NT2/D1 (cell line): ENCODE results near the gene RFX4.

- RRBS, 2 experiments: 1% methylated on average over 14 to 15 of the region's 30 CpGs
These were observed 1.1 kb downstream of the CHST11 start for GRCh38 chr12:104457925-104458211.

DNA sequence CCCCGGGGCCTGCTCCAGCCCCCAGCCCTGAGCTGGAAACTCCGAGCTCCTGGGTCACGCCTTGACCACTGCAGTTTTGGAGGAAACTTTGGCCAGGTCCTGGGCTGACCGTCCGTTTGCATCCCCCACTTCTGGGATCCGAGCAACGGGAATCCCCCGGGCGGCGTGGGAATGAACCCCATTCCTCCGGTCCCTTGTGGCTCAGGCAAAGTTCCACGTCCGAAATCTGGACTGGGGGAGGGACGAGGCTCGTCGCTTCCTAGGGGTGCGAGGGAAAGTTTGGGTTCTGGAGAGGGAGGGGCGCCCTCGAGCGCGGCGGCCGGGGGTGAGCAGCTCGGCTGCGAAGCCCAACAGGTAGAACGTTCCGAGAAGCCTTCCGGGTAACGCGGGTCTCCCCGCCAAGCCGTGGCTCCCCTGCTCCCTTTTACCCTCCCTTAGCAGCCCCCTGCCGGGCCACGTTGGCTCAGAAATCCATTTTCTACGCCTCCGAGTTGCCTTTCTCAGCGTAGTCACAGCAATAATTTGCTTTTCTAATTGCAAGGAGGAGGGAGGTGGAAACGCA is 1.5 kb downstream of the CHST11 start:
- RRBS, 2 experiments: 1 to 2% methylated on average over 11 of the region's 38 CpGs

GRCh38 chr12:104486247-104486921 is 29.6 kb downstream of the CHST11 start:
- RRBS, 2 experiments: no CpG with 5 or more reads among the region's 11 CpGs

DNA sequence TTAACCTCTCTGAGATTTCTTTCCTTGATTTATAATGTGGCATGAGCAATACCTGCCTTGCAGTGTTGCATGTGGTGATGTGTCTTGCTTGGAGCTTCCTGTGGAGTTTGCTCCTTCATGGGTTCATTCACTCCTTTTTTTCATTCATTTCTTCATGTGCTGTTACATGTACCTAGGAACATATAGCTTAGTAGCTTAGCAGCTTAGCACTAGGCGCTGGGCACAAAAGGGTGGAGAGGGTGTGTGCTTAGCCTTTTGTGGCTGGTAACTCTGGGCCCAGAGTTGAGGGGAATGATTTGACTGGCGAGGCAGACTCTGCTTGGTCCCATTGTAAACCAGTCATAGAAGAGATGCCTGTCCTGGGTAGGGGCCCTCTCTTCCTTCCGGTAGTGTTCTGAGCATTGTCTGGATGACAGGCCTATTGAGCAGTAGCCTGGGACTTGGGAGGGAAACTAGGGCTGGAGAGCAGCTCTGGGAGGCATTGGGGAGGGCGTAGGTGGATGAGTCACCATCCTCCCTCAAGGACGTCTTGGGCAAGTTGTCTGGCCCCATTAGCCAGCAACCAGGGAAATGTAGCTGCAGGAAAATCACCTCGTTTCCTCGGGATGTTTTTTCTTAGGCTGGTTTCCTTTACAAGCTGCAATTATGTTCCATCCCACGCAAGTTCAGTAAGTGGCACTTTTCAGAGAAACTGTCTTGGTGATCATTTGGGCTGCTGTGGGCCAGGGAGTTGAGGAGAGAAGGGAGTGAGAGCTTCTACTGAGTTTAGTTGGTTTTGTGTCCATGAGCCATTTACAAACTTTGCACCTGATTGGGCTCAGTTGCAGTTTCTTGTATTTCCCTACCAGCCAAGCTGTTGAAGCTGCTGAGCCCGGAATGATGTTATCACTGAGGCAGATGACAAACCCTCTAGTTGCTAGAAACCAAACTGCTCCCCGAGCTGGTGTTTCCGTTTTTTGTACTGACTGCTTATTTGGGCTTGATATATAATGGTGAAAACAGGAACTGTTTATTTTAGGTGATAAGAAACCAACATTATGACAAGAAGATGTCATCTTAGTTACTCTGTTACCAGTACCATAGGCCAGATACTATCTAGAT is 147.4 kb downstream of the CHST11 start:
- RRBS, 2 experiments: no CpG with 5 or more reads among the region's 11 CpGs

- RRBS, 2 experiments: no CpG with 5 or more reads among the region's 12 CpGs
These were observed 238.9 kb downstream of the CHST11 start for GRCh38 chr12:104695440-104696266.

GRCh38 chr12:104794776-104795313 is 163.2 kb downstream of the SLC41A2 start:
- RRBS, 2 experiments: no CpG with 5 or more reads among the region's 7 CpGs

GRCh38 chr12:104804351-104804843 is 153.7 kb downstream of the SLC41A2 start:
- RRBS, 2 experiments: no CpG with 5 or more reads among the region's 4 CpGs

GRCh38 chr12:104909705-104910170 is 48.4 kb downstream of the SLC41A2 start:
- RRBS, 2 experiments: no CpG with 5 or more reads among the region's 2 CpGs

DNA sequence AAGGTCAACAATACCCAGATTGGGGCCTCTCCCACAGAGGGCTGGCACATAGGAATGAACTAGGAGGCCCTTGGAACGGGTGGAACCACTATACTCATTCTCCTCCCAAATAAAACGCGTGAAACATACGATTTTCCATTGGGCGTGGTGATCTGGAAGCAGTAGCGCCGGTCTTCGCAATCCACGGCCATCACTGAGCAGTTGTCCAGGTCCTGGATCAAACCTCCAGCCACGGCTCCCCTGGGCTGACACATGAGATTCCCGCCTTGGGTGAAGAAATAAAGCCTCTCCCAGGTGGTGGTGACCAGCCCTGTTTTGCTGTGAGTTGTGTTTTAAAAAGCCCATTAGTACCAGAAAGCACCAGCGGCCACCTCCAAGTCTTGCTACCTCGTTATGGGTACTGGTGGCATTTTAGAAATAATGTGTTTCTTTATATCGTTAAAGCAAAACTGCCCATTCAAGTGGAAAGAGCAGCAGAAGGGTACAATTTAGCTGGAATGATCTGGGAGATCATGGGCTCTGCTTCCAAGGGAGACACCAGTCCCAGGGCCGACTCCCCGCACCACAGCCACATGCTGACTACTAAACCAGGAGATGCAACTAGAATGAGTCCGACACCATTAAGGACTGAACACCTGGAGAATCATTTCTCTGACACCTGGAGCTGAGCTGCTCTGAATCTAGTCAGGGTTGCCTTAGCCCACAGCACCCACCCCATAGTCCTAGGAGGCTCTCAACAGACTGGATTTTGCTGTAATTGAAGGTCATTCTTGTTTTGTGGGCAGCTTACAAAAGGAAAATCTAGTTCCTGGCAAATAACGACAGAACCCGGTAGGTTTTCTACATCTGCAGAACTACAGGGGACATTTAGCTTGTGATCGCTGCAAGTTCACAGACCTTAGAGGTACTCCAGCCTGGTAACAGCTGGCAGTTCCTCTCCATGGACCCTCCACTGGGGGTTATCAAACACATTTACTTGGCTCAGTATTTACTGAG is 38.0 kb downstream of the APPL2 start:
- RRBS, 2 experiments: no CpG with 5 or more reads among the region's 20 CpGs

- RRBS, 2 experiments: no CpG with 5 or more reads among the region's 6 CpGs
These were observed 137.9 kb downstream of the C12orf75 start for GRCh38 chr12:105468277-105468935.

DNA sequence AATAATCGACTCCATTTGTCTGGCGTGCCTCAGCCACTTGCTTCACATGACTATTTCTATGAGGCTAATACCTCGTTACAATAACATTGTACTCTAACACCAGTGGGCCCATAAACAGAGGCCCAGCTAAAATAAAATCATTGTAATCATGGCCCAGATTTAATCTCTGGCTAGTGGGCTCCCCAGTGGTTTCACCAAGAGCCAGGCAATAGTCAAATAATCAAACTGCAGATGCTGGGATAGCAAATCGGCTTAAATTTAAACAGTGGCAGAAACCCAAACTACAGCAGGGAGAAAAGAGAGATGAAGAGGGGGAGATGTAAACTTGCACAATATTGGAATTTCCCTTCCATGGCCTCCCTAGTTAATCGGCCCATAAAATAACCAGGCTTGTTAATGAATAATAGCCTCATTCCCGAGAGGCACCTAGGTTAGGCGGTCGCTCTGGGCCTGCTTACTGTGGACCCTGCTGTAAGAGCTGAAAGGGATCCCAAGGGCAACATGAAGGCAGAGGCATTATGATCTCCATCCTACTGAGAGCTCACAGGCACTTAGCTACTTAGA is 116.2 kb downstream of the NUAK1 start:
- RRBS, 2 experiments: no CpG with 5 or more reads among the region's 8 CpGs

- RRBS, 2 experiments: 25 to 38% methylated on average over 2 of the region's 11 CpGs
These were observed 54.8 kb downstream of the NUAK1 start for GRCh38 chr12:106083867-106084346.

GRCh38 chr12:106135700-106136237 is 3.0 kb downstream of the NUAK1 start:
- RRBS, 2 experiments: no CpG with 5 or more reads among the region's 5 CpGs

DNA sequence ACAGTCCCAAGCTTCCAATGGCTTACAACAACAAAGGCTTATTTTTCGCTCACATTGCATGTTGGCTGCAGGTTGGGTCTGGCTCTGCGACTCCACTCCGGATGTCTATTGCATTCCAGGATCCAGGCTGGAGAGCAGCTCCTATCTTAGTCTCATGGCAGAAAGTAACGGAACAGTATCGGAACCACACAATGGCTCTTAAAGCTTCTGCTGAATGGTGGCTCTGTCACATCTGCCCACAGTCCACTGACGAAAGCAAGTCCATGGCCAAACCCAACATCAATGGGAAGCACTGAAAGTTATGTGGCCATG is 54.5 kb downstream of the CKAP4 start:
- RRBS, 2 experiments: no CpG with 5 or more reads among the region's 6 CpGs

GRCh38 chr12:106369439-106370198 is 12.1 kb downstream of the POLR3B start:
- RRBS, 2 experiments: no CpG with 5 or more reads among the region's 7 CpGs

GRCh38 chr12:106582522-106583263 is at the start of gene RFX4:
Gene RFX4 (plus strand): TSS chr12:106583004.
- RRBS, 2 experiments: 1% methylated on average over 11 of the region's 39 CpGs

GRCh38 chr12:106757884-106758767 is 16.4 kb upstream of the RIC8B start:
- RRBS, 2 experiments: no CpG with 5 or more reads among the region's 9 CpGs

GRCh38 chr12:106773841-106774196 is 663 bp upstream of the RIC8B start:
- RRBS, 2 experiments: under 1 to 1% methylated on average over 5 of the region's 25 CpGs

GRCh38 chr12:106842338-106843012 is 68.0 kb downstream of the RIC8B start:
- RRBS, 2 experiments: no CpG with 5 or more reads among the region's 2 CpGs

GRCh38 chr12:106903401-106903927 is 52.2 kb upstream of the TMEM263 start:
- RRBS, 2 experiments: no CpG with 5 or more reads among the region's 24 CpGs